Ureter (tissue), 1 donor: ENCODE results near the gene VENTX.

DNA sequence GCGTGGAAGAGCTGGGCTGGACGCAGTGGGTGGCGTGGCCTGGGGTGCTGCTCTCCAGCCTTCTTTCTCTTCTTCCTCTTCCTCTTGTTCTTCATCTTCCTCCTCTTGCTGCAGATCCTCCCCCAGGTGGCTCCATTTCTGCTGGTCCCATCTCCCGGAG lies 23.2 kb downstream of the PWWP2B start:
- PRO-cap: no peak

DNA sequence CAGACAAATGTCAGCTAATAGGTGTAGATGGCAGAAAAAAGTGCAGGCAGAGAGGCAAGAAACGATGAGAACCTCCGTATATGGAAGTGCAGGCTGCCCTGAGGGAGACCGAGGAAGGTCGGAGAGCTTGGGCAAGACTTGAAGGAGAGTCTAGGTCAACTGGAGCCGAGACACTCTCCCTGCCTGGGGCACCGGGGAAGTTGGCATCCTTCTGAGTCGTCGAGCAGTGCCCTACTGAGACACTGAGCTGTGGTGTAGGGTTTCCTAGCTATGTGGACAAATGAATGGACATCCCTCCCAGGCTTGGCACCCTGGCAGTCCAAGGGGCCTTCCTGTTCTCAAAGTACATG lies 57.3 kb upstream of the INPP5A start:
- PRO-cap: no peak

GRCh38 chr10:132516495-132517866 lies 20.6 kb upstream of the INPP5A start:
- PRO-cap: bidirectional peak, plus-strand start at chr10:132517545, minus-strand start at chr10:132517358

DNA sequence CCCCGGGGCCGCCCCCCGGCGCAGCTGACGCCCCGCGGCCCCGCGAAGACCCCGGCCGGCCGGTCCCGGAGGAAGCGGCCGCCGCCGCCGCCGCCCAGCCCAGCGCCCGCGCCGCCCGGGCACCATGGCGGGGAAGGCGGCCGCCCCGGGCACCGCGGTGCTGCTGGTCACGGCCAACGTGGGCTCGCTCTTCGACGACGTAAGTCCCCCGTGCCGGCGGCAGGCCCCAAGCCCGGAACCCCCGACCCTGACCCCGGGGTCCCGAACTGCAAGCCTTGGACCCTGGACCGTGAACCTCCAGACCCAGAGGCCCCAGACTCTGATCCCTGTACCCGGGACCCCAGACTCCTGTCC lies 363 bp downstream of the INPP5A start:
- PRO-cap: no peak

DNA sequence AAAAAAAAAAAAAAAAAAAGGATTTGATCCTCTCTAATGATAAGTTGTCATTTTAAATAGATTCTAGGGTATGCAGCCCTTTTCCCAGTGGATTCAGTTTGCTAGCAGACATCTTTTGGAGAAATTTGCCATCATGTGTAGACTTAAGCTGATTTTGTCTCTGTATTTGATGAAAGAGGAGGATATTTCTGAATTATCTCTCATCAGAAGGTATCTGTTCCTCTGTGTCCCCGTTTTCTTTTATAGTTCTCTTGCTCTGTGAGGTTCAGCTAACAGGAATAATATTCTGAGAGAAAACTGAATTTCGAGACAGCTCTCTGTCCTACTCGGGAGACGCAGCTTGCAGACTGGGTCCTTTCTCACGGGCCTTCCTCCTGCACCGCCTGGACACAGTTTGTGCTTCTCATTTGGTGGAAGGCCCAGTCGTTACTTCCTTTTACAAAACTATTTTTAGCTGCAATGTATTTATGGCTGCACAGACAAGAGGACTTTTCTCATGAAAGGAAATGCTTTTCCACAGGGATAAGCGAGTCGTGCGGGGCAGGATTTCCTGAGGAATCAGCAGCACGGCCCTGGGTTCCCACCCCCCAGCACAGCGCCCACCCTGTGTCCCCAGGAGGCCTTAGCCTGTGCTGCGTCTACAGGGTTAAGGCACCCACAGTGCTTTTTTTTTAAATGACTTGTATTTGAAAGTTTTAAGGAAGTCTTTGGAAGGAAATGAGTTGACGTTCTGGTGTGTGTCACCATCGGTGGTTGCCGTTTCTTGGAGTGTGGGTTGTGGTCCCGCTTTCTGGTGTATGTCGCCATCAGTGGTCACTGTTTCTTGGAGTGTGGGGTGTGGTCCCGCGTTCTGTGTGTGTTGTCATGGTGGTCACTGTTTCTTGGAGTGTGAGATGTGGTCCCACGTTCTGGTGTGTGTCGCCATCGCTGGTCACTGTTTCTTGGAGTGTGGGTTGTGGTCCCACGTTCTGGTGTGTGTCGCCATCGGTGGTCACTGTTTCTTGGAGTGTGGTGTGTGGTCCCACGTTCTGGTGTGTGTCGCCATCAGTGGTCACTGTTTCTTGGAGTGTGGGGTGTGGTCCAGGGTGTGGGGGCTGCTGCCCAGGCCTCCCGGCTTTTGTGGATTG lies 50.8 kb downstream of the INPP5A start:
- PRO-cap: no peak

DNA sequence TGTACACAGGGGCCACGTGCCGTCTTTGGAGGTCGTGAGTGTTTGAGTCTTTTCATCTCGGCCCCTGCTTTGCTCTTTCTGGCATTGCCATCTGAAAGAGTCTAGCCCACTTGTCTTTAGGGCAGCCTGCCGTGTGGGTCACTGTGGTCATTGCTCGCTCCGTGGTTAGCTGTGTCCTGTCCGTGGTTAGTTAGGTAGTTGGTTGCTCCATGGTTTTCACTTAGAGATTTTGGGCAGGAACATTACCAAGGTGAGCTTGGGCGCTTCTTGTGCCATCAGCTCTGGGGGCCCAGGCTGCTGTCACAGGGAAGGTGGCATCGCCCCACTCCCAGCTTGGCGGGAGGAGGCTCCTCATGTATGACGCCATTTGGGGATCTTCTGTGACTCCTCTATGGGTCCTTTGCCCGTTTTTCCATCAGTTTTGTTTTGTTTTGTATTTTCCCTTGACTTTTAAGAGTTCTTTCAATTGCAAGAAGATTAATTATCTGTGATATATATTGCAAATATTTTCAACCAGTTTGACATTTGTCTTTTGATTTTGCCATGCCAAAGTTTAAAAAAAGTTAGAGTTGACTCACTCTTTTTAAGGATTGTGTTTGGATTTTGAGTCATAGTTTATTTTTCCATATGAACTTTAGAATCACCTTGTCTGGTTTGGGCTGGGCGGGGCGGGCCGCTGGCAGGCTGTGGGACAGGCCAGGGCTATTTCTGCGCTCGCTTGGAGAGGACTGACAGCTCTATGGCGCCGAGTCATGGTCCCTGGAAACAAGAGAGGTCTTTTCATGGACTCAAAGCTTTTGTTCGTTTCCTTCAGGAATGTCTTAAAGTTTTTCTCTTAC lies 53.3 kb downstream of the INPP5A start:
- PRO-cap: no peak

DNA sequence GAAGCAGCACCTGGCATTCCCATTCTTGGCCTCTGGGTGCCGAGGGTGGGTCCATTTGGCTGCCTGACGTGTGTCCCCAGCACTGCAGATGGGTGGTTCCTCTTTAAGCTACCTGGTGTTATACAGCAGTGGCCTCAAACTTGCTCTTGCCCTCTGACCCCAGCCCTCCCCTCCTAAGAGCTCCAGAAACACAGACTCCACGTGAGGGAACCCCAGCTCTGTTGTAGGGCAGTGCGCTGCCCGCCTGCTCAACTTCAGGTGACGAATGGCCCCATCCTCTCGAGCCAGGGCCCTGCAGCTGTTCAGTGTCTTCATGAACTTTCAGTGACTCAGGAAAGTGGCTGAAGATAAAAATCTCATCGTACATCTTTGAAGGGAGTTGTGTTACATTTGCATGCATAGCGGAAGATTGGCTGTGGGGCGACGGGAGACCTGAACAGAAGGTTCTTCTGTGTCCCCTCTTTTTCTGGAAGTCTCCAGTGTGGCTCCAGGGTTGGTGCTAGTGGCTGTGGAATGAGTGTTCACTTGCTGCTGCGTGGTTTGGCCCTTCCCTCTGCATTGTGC lies 91.6 kb downstream of the INPP5A start:
- PRO-cap: no peak

- PRO-cap: no peak
These were observed 122.7 kb downstream of the INPP5A start for GRCh38 chr10:132659959-132660950.

GRCh38 chr10:132743608-132744059 lies 42.3 kb downstream of the NKX6-2 start:
- PRO-cap: no peak

DNA sequence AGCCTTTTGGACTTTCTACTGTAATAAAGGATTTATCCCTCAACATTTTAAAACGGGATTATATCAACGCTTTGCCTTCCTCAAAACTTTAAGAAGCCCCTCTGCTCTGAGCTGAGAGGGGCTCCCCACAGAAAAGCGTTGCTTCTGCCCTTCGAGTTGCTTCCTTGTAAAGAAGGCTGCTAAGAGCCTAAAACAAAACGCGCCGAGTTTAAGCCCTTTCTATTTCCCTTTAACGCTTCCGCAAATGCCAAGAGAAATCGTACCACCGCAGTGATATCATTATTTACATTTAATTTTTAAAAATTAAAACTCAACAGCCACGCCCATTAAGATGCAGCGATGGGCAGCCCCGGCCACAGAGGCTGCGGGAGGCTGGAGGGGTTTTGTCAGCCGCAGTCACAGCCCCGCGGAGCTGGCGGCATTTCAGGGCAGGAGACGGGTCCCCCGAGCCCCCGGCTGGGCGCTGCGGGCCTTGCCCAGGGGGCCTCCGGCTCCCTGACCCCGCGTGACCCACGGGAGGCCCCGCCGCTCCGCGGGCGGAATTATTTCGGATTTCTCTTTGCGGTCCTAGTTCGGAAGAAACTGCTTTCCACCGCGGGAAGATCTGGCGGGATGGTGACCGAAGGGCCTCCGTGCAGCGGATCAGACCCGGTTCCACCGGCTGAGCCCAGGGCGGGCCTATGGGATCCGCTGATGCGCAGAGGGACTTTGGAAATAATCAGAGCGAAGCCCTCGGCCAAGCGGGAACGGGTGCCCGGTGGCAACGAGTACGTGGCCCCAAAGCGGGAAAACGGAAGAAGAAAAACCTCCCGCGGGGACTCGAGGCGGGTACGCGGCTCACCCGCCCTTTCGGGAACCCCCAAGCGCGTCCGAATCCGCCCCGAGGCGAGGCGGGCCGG lies 2.0 kb downstream of the NKX6-2 start:
- PRO-cap: unidirectional peak, plus-strand start at position 740 of the sequence

GRCh38 chr10:132843033-132843320 lies 57.0 kb upstream of the NKX6-2 start:
- PRO-cap: no peak

DNA sequence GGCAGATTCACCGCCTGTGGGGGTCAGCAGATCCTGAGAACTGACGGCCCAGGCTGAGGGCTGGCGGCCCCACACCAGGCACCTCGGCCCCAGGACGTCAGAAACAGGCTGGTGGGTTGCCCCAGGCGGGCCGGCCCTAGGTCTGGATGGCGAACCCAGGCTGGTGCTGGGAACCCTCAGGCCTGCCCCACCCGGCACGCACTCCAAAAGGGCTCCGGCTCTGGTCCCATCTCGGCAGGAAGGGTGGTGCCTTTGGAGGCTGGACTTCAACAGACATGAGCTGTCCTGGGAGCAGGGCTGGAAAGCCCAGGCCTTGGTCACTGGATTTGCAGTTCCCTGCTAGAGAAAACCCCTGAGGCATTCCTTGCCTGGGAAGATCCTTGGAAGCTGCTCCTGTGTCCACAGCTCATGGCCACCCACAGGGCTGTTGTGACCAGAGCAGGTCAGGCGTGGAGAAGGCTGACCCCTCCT lies 42.7 kb upstream of the CFAP46 start:
- PRO-cap: no peak

- PRO-cap: no peak
These were observed 820 bp downstream of the ADGRA1 start for GRCh38 chr10:133088598-133088889.

DNA sequence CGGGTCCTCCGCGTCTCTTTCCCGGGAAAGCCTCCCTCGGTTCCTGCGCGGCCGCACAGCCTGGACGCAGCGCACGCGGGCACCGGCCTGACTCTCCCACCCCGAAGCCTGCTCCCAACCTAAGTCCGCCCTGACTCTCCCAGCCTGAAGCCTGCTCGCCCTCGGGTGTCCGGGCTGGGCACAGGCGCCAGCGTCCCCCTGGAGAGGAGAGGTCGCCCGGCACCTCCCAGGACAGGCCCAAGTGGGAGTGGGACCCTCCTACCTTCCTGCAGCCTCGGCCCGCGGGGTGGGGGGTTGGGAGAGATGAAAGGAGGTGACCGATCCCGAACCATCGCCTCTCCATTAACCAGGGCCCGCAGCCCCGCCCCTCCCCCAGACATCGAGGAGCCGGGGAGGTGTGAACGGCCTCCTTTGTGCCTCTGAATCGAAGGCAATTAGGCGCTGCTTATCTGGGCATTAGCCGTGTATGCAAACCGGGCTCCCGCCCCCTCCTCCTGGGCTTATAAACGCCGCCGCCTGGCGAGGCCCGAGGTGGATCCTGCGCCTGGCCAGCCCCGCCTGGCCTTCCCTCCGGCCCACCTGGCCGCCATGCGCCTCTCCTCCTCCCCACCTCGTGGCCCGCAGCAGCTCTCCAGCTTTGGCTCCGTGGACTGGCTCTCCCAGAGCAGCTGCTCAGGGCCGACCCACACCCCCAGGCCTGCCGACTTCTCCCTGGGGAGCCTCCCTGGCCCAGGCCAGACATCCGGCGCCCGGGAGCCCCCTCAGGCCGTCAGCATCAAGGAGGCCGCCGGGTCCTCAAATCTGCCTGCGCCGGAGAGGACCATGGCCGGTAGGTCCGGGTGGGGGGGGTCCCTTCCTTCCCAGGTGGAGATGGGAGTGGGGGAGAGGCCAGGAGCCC lies at the start of gene VENTX:
Gene VENTX, plus strand, starts transcription at position 529 of the 898 bp plus-strand sequence.
- PRO-cap: no peak

DNA sequence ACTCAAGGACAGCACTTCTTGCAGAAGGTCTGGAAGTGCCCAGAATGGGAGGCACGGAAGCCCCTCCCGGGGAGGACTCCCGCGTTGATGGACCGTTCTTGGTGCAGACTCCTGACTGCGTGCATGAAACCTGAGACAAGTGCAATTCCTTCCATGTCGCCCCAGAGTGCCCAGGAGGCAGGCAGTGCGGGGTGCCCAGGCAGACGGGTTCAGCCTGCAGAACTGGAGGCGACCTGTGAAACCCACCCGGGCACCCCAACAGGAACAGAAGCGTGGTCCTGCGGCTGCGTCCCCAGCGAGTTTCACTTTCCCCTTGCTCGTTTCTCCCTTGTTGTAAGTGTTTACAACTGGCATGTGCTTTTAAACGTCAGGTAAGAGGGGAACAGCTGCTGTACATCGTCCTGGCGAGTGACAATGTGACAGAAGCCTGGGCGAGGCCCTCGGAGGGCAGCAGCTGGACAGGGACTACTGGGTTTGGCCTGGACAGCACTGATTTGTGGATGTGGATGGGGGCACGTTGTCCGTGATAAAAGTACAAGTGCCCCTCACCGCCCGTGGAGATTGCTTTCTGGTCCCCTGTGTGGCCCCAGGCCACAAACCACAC lies 3.8 kb downstream of the VENTX start:
- PRO-cap: no peak

DNA sequence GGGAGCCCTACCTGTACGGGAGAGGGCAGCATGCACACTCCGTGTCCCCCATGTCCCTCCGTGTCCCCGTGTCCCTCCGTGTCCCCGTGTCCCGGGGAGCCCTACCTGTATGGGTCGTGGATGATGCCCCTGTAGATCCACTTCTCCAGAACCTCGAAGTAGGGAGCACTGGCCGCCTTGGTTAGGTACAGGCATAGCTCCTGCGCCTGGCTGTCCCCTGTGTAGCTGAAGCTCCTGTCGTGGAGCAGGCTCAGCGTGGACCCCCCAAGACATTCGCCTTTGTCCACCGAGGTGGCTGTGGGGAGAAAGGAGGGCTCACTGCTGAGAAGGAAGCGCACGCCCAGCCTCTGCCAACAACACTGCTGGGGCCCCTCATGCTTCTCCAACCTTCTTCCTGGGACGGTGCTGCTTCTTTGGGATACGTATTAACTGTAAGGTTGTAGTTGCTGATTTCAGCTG lies 15.8 kb upstream of the ADAM8 start:
- PRO-cap: no peak

DNA sequence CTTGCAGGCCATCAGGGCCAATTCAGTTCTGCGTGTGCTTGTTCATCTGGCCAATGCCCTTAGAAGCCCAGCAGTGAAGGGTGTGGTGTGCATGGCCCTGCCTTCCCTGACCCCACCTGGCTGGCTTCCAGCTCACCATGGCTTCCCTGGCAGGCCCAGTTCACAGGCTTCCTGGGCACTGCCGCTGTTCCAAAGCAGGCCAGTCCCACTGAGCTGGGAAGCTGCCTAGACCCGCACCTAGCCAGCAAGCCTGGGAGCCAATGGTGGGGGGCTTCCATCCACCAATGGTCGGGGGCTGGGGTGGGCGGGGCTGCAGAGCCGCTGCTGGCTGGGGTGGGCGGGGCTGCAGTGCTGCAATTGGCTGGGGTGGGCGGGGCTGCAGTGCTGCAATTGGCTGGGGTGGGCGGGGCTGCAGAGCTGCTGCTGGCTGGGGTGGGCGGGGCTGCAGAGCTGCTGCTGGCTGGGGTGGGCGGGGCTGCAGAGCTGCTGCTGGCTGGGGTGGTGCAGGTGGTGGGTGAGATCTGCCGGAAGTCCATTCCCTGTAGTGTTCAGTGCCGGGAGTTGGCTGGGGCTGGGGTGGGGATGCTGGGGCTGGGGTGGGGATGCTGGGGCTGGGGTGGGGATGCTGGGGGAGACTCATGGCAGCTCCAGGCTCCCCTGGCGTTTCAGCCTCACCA lies 12.4 kb downstream of the CALY start:
- PRO-cap: unidirectional peak, plus-strand start at position 480 of the sequence

- PRO-cap: no peak
These were observed 11.0 kb downstream of the CALY start for GRCh38 chr10:133325212-133326575.

DNA sequence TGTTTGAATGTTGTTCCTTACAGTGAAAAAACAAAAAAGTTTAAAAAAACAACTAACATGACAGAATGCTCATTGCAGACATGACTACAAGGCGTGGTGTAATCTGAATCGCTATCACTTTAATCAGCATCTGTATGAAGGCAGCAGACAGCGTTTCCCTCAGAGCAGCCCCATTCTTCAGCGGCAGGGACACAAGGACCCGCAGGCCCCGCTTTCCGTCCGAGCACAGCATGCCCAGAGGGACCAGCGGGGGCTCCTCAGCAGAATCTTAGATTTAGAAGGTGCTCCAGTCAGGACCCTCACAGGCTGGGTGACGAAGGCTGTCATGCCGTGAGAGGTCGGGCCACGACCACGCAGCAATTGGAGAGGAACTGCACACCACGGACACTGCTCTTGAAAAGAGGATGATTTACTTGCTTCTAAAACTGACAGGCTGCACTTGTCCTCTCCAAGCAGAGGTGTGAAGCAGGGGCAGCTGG lies 4.6 kb upstream of the FUOM start:
- PRO-cap: no peak

DNA sequence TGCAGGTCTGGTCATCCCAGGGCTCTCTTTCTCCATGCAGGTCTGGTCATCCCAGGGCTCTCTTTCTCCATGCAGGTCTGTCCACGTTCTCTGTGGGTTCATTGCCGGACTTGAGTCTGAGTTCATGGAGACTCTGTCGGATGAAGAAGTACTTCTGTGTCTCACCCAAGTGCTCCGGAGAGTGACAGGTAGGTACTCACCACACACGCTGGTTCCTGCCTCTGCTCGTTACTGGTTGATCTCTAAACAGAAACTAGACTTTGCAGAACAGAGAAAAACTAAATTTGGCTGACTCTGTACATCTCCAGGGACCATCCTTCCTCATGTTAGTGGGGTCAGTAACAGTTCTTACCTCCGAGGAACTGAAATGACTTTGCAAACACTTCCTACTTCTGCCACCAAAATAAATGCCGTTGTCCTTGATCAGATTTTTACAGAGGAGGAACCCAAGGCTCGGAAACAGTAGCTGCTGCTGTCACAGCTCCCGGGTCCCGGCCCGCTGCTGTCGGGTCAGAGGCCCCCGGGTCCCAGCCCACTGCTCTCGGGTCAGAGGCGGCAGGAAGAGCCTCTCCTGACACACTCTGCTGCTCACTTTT lies 5.0 kb upstream of the MTG1 start:
- PRO-cap: no peak